Neuron (in vitro differentiated cells): ENCODE data around the genes CDAN1 and PPIP5K1.

DNA sequence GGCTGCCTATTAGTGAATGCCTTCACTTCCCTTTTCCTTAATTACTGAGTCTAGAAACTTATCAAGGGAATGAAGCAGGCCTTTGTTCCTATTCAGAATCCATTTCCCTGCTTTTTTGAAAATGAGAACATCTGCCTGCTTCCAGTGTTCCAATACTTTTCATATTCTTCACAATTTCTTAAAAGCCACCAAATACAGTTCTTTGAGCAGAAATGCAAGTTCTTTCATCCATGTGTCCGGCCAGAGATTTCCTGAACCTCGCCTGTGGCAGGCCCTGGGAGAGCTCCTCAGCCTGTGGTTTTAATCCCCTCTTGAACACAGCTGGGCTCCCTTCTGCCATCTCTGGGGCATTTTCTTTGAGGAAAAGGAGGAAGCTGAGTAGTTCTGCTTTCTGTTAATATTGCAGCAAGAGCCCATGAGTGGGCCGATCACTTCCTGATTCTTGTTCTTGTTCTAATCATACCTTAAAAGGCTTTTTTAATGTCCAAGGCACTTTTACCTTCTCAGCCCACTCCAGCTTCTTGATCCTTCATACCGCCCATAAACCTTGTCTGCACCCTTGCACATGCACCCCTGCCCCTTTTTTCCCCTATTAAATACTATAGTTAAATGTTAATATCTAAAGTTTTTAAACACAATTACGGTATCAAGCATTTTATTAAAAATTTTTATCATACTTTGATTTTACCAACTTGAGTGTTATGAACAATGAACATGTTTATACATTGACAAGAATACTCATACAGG lies 4.5 kb downstream of the EHD4 start:
- PRO-cap = no peak

GRCh38 chr15:42056776-42057916 lies 36.3 kb upstream of the PLA2G4E start:
- PRO-cap = no peak

- PRO-cap = no peak
These were observed 2.5 kb downstream of the PLA2G4D start for GRCh38 chr15:42091653-42092490.

GRCh38 chr15:42471979-42472560 lies 18.9 kb downstream of the ZNF106 start:
- PRO-cap = no peak

GRCh38 chr15:42727505-42728524 lies 9.1 kb downstream of the CDAN1 start:
- PRO-cap = bidirectional peak, plus-strand start at chr15:42728161, minus-strand start at chr15:42728050

DNA sequence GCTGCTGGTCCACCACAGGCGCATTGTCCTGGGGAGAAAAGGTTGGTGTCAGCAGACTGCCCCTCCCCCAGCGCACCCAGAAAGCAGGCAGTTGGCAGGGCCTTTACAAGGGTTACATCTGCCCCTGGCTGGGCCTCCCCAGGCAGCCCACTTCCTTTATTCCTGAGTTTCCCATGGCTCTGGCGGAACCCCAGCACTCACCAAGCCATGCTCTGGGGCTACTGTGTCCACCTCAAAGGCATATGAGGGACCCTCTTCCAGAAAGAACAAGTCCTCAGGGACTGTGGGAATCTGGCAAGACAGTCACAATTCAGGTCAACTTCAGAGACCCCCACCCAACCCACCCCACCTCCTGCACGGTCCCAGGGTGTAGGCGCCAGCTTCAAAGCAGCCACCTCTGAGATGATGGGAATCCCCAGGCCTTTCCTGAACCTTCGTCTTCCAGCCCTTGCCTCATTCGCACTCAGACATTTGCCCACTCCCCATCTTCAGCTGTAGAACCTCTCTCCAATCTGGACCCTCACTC lies 7.3 kb downstream of the CDAN1 start:
- PRO-cap = no peak

- PRO-cap = bidirectional peak, plus-strand start at chr15:42737285, minus-strand start at chr15:42737128
These were observed at the start of gene CDAN1 for GRCh38 chr15:42736838-42737922. TSS of gene CDAN1 (minus strand) at chr15:42737128.

- PRO-cap = bidirectional peak, plus-strand start at chr15:42921070, minus-strand start at chr15:42920776
These were observed 296 bp upstream of the TTBK2 start for GRCh38 chr15:42920940-42921207.

GRCh38 chr15:43185686-43186303 lies 592 bp downstream of the CCNDBP1 start:
- PRO-cap = bidirectional peak, plus-strand start at chr15:43185859, minus-strand start at chr15:43185756; unidirectional peak, minus-strand start at chr15:43186155

GRCh38 chr15:43253184-43253981 lies 13.3 kb downstream of the TGM5 start:
- PRO-cap = no peak

DNA sequence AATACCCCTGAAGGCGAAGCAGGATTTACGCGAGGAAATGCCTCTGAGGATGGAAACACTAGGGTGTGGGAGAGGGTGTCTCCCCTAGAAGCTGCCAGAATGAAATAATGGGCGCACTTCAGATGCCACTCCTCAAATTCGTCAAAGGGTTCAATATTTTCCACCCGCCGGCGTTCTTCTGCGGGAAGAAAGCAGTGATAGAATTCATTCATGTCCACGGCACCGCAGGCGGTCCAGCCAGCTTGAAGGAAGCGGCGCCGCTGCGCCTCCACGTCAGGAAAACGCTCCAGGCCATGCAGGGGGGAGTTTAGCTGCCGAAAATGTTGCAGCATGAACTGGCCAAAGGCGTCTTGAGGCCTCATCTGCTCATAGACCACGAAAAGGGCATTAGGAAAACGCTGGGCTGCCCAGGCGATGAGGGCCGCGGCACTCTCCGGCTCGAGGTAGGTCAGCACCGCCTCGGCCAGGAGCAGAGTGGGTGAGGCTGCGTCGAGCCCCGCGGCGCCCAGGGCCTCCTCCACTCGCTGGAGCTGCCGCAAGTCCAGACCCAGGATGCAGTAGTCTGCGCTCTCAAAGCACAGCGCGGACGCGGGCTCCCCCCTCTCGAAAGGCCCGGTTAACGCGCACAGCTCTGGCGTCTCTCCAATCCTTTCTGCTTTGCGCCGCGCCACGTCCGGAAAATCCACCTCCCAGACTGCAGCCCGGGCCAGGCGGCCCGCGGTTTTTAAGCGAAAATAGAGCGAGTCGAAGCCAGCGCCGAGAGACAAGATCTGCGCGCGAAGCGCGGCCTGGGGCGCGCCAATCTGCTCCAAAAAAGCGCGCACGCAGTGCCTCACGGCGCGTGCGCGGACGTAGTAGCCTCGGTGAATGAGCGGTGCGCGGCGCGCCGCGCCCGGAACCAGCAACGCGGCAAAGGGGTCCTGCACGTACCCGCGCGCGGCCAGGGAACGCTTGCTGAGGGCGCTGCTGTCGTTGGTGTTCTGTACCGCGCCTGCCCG lies 606 bp downstream of the LCMT2 start:
- PRO-cap = unidirectional peak, plus-strand start at position 207 of the sequence; bidirectional peak, plus-strand start at position 369 of the sequence, minus-strand start at position 564 of the sequence

GRCh38 chr15:43483901-43484631 lies 8.9 kb downstream of the TP53BP1 start:
- PRO-cap = no peak

DNA sequence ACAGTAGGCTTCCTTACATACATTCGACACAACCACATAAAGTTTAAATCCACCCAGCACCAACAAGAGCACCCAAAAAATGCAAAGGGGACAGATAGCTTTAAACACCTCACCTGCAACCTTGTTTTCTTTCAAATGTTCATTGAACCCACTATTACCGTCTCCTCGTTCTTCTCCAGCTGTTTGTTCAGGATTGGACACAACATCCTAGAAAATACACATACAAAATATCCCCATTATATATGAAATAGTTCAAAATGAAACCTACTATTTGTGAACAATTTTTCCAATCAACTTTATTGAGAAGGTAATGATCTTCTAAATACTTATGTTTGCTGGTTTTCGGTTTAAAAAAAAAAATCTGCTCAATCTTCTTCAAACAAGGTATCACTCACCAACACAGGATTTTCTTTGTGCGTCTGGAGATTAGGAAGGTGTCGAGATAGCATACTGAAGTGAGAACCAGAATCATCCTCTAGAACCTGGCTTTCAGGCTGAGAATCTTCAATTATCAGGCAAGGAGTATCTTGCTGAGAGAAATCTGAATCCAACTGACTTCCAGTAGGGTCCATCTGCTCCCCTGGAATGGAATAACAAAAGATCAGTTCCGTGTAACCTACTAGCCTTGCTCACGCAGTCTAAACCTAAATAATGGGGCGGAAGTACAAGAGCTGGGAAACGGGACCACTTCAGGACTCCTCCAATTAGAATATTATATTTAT lies 906 bp downstream of the TP53BP1 start:
- PRO-cap = unidirectional peak, plus-strand start at position 405 of the sequence; bidirectional peak, plus-strand start at position 636 of the sequence, minus-strand start at position 587 of the sequence

DNA sequence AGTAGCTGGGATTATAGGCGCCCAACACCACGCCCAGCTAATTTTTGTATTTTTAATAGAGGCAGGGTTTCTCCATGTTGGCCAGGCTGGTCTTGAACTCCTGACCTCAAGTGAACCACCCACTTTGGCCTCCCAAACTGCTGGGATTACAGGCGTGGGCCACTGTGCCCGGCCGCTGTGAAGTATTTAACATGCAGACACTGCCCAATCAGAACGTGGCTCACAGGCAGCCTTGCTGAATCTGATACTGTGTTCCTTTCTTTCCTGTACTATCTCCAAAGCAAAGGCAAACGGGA lies 7.9 kb upstream of the MAP1A start:
- PRO-cap = bidirectional peak, plus-strand start outside the sequence, minus-strand start at position 243 of the sequence

- PRO-cap = no peak
These were observed at the start of gene PPIP5K1 for GRCh38 chr15:43589962-43590463. TSS of gene PPIP5K1 (minus strand) at chr15:43590208.

GRCh38 chr15:43598033-43598363 lies 4.2 kb downstream of the CKMT1B start:
- PRO-cap = no peak

DNA sequence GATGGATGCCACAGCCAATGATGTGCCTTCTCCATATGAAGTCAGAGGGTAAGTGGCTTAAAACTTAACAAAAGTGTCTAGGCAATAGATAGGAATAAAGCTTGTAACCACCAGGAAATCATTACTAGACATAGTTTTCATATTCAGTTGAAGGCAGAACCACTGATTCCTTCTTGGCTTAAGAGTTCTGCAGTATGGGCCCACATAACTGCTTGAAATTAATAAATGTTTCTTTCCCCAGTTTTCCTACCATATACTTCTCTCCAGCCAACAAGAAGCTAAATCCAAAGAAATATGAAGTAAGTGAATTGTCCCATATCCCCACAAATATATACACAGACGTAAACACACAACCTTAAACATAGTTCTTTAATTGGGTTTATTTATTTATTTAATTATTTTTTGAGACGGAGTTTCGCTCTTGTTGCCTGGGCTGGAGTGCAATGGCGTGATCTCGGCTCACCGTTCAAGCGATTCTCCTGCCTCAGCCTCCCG lies 6.4 kb downstream of the ELL3 start:
- PRO-cap = no peak

- PRO-cap = bidirectional peak, plus-strand start at chr15:43793356, minus-strand start at chr15:43793438
These were observed 1.0 kb downstream of the SERF2 start for GRCh38 chr15:43792969-43793723.

GRCh38 chr15:43879219-43880229 lies 52.7 kb downstream of the WDR76 start:
- PRO-cap = no peak

- PRO-cap = no peak
These were observed 808 bp downstream of the CTDSPL2 start for GRCh38 chr15:44428227-44428647.